Cardiac ventricle fibroblast (primary cell): ENCODE measurements around a stretch of chr19.

DNA sequence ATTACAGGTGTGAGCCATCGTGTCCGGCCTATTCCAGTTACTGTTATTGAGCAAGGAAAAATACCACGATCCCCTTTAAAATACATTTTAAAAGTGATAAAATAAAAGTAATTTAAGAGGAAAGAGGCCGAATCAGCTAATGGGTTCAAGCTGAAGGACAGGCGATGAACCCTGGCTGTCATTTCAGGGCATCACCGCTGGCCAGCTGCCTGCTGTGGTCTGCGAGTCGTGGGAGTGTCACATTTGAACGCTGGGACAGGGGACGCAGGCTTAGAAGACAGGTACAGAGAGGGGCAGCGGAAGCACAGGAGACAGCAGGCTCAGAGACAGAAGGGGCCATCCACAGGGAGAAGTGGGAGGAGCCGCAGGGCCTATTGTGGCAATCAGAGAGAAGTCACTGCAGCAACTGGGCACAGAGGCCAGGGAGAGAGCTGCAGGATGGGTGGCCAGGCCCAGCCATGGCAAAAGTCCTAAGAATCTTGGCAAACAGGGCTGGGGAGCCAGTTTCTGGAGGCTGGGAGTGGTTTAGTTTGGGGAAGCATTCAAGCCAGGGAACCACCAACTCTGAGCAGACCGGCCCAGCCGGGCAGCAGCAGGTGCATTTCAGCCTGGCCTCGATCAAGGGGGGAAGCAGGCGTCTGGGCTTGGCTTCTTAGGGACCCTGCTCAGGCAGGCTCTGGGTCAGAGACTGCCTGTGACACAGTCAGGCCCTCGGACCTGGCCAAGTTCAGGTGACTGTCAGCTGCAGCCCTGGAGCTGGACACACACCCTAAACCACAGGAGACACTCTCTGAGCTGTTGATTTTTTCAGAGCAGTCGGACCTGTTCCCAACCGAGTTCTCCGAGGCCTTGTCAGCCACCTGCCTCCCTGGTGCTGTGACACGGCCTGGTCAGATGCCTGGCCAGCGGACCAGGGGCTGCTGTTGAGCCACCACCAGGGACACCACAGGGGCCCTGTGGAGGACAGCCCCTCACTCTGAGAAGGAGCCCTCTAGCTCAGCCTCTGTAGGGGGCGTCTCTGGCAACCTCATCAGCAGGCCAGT lies 11.9 kb downstream of the SH3GL1 start:
- RAMPAGE, long total RNA, result no peak

- RAMPAGE, long total RNA, result no peak
Measured at GRCh38 chr19:4430574-4431227, 26.9 kb downstream of the UBXN6 start.

DNA sequence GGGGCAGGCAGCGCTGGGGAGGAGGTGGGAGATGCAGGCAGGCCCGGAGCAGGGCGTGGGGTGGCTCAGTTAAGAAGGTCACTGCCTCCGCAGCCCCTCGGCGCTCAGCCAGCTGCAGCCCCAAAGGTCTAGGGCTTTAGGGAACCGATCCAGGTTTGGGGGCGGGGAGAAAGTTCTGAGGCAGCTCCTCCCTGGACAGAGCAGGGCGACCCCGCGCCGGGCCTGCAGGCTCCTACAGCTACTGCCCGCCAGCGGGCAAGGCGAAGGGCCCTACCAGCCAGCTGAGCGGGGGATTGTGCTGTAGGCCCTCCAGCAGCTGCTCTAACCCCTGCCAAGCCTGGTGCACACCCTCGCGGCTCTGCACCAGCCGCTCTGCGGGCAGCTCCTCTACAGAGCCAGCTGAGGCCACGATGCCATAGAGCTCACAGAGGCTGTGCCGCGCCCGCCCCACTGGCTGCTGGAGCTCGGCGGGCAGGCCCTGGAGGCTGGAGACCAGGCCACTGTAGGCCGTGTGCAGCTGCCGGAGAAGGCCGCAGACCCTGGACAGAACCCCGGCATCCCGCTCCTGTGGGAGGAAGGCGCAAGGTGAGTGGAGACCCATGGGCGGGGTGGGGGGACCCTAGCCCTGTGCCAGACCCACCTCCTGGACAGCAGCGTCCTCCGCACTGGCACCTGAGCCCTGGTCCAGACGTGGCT lies 13.9 kb downstream of the PLIN4 start:
- RAMPAGE, long total RNA, result no peak

GRCh38 chr19:4507874-4508242 lies 10.4 kb downstream of the PLIN4 start:
- RAMPAGE, long total RNA, result no peak

- RAMPAGE, long total RNA, result no peak
Measured at GRCh38 chr19:4606843-4607395, 32.4 kb upstream of the TNFAIP8L1 start.

- RAMPAGE, long total RNA, result no peak
Measured at GRCh38 chr19:4636024-4636779, 3.1 kb upstream of the TNFAIP8L1 start.

DNA sequence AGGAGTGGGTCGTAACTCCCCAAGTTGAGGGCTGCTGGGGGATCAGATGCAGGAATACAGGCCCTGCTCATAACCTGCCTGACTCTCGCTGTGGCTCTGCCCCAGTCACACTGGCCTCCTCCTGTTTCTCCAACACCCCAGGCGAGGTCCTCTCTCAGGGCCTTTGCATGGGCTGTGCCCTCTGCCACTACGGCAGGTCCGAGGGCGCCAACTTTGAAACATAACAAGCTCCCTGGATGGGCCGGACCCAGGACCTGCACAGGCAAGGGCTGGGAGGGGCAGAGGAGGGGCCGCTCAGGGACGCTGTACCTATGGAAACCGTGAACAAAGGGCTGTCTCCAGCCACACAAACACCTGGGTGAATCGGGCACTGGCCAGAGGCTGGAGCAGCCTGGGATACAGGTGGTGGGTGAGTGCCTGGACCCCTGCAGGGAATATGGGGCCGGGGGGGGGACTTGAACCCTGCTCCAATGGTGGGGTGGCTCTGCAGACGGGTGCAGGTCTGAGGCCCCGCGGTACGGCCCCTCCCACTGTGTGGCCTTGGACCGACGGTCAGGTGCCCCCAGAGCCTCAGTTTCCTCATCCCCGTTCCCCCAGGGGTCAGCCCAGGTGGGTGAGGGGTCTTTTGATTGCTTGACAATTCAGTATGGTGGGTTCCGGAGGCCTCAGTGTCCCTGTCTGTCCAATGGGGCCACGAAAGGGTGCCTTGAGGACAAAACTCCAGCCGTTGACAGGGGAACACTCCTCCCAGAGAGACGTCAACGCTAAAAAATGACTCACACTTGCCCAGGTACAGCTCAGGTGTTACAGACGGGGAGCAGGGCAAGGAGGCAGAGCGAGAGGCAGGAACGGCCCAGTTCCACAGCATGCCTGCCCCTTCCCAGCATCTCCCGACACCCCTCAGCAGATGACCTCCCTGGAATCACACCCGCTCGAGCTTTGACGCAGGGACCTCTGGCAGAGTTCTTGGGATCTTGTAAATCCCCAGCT lies 1.6 kb downstream of the TNFAIP8L1 start:
- RAMPAGE, long total RNA, result no peak

GRCh38 chr19:4693938-4694923 lies 24.1 kb upstream of the MYDGF start:
- RAMPAGE, long total RNA, result no peak

- RAMPAGE, long total RNA, result no peak
Measured at GRCh38 chr19:4709486-4710524, 13.8 kb downstream of the DPP9 start.

GRCh38 chr19:4717375-4718200 lies 6.1 kb downstream of the DPP9 start:
- RAMPAGE, long total RNA, result no peak

DNA sequence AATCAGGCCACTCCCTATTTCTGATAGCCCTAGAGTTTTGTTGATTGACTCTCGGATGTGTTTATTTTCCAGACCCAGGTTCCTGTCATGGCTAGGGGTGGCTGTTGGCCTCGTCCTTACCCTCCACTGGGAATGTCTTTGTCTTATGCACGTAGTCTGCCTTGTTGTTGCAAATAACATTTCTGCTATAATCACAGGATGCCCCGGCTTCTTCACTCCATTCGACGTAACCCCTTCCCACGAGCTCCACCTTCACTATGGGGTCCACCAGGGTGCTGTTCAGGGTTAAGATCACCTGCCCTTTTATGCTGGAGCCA lies 285 bp downstream of the ARRDC5 start:
- RAMPAGE, long total RNA, result no peak

DNA sequence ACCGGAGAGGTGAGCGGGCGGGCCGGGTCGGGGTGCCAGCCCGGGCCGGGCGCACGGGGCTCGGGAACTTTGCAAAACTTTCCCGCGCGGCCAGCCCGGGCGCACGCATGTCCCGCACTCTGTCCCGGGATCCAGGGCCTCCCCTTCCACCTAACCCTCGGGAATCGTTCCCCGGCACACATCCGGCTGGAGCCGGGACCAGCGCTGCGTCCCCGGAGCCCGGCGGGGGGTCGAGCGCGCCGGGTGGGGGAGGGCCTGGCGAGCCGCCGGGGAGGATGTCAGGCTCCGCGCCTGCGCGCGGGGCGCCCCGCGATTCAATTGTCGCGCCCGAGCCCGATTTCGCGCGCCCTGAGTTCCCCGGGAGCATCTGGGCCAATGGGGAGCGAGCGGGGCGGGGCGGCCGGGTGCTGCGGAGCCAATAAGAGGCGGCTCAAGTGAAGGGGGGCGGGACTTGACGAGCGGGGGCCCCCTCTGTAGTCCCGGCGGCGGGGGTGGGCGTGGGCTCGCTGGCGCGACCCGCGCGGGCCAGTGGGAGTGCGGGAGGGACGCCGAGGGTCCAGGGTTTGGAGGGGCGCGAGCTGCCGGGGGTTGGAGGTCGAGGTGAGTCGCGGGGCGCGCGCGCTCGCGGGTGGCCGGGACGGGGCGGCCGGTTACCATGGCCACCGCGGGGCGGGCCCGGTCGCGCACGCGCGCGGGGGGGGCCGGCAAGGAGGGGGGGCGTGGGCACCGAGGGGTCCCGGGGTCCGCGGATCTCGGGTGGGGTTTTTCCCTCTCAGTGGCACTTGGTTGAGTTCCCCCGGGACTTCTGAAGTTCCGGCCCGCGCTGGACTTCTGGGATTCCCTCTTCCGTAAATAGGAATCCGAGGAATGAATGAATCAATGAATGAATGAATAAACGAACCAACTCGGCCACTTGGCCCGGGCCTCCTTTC lies 612 bp downstream of the UHRF1 start:
- RAMPAGE, long total RNA, result no peak

- RAMPAGE, long total RNA, result no peak
Measured at GRCh38 chr19:4916267-4917339, 7.3 kb downstream of the UHRF1 start.

DNA sequence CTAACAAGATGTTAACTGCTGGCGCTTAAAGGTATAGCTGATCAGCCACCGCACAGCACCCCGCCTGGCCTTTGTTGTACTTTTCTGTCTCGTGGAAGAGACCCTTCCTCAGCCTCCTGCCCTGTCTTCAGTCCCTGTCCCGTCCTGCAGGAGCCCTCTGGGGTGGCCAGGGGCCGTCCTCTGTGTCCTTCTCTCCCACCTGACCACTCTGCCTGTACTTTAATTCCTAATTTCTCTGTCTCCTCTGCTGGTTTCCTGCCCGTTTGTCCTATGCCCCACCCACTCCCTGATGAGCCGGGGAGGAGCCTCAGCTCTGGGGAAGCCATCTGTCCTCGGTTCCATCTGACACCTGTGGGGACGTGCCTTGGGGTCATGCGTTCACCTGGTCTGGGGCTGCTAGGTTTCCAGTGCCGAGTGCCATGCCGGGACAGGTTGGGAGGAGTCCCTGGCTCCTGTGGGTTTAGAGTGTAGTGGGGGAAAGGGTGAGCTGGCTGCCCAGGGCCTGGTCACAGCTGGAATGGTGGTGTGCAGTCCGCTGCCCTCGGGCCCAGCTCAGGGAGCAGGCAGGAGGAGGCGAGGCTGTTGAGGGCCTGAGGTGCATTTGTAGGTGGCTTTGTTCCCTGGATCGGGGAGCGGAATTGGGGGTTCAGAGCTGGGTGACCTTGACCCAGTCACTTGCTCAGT lies 2.4 kb downstream of the KDM4B start:
- RAMPAGE, long total RNA, result no peak

GRCh38 chr19:5036447-5037765 lies 68.0 kb downstream of the KDM4B start:
- RAMPAGE, long total RNA, result no peak

- RAMPAGE, long total RNA, result no peak
Measured at GRCh38 chr19:5102939-5103957, 134.3 kb downstream of the KDM4B start.

GRCh38 chr19:5147848-5148731 lies 179.2 kb downstream of the KDM4B start:
- RAMPAGE, long total RNA, result no peak

DNA sequence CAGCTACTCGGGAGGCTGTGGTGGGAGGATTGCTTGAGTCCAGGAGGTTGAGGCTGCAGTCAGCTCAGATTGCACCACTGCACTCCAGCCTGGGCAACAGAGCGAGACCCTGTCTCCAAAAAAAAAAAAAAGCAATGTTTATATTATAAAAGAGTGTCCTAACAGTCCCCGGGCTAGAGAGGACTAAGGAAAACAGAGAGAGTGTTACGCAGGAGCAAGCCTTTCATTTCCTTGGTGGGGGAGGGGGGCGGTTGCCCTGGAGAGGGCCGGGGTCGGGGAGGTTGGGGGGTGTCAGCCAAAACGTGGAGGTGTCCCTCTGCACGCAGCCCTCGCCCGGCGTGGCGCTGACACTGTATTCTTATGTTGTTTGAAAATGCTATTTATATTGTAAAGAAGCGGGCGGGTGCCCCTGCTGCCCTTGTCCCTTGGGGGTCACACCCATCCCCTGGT lies 184.0 kb downstream of the KDM4B start:
- RAMPAGE, long total RNA, result no peak

DNA sequence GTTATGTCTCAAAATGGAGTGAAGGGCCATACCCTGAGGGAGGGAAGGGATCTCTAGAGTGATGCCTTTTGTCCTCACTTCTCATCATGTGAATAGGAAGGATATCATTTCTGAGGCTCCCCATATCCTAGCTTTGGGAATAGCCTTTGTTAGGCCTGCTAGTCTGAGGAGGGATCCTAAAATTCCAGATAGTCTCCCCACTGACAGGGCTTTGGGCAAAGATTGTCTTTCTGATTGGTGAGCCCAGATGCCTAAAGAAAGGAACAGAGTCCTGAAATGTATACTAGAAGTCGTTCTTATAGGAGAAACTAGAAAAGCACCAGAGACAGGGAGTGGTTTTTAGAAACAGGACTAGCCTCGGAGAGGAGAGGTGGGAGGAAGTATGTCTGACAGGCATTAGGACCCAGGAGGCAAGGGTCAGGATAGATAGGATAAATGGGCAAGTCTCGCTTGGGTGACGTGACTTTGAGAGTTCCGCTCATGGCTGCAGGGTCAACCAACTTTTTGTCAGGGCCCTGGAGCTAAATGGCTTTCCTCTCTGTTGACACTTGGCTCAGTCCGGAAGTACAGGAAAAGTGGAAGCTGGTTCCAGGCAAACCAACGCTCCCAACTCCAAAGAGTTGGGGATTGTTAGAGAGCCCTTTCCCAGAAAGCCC lies 175.9 kb downstream of the PTPRS start:
- RAMPAGE, long total RNA, result no peak

DNA sequence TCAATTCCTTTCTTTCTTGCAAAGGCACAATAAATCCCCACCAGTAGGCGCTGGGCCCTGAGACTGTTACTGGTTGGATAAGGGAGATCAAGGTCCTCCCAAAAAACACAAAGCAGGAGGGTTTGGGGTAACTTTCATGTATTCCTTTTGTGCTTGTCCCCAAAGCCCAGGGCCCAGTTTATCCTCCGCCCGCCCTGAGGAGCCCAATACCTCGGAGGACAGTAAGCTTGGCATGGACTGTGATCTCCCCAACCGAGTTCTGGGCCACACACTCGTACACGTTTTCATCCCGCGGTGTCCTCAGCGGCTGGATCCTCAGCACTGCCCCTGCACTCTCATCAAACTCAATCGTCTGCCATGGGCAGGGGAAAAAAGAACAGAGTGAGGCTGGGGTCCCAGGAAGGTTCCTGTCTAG lies 67.4 kb downstream of the PTPRS start:
- RAMPAGE, long total RNA, result no peak